Spleen (tissue), 7 donors: Measurements from ENCODE around the gene ZNF699.

GRCh38 chr19:8490231-8491296, 11.9 kb downstream of the PRAM1 start:
- PRO-cap, 4 experiments: peak in 2 of 4 experiments; most common plus-strand start chr19:8490945 (in 1); most common minus-strand start chr19:8490819 (in 2)
- RAMPAGE, long total RNA, 4 experiments: no peak in any of the 4 experiments

GRCh38 chr19:8526193-8527184, 12.5 kb upstream of the ZNF414 start:
- PRO-cap, 4 experiments: peak in 2 of 4 experiments; most common plus-strand start chr19:8526451 (in 2); most common minus-strand start chr19:8526335 (in 1)
- RAMPAGE, long total RNA, 4 experiments: start-site peak on the plus strand in 1 of 4 experiments, at chr19:8526445-8526463 at its widest, 7 reads per replicate

DNA sequence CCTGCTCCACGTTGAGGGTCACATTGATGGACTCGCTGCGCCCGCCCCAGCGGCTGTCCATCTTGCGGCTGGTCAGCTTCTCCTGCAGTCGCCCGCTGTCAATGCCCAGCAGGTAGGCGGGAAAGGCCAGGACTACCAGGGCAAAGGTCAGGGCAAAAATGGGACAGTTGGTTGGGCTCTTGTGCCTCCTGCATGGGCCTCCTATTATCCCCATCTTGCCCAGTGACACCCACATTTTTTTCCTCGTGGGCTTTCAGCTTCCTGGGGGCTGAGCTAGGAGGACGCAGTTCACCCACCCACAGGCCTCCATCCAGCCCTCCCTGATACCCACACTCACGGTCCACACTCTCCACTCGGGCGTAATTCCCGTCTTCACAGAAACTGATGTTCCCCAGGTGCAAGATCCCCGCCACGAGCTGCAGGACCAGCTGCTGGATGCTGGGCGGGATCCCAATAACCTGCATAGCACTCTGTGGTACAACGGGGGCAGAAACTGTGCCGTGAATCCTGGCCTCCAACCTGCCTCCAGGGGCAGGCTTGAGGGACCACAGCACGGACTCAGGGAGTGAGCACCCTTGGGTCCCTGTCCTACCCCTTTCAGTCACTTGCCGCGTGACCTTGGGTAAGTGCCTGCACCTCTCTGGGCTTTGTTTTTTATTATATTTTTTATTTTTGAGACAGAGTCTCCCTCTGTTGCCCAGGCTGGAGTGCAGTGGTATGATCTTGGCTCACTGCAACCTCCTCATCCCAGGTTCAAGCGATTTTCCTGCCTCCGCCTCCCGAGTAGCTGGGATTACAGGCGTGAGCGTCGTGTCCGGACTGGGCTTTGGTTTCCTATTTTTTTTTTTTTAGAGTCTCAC, 26.8 kb downstream of the MYO1F start:
- PRO-cap, 4 experiments: no peak in any of the 4 experiments
- RAMPAGE, long total RNA, 4 experiments: no peak in any of the 4 experiments

GRCh38 chr19:9155922-9156921, 16.0 kb downstream of the ZNF317 start:
- PRO-cap, 4 experiments: no peak in any of the 4 experiments
- RAMPAGE, long total RNA, 4 experiments: no peak in any of the 4 experiments

DNA sequence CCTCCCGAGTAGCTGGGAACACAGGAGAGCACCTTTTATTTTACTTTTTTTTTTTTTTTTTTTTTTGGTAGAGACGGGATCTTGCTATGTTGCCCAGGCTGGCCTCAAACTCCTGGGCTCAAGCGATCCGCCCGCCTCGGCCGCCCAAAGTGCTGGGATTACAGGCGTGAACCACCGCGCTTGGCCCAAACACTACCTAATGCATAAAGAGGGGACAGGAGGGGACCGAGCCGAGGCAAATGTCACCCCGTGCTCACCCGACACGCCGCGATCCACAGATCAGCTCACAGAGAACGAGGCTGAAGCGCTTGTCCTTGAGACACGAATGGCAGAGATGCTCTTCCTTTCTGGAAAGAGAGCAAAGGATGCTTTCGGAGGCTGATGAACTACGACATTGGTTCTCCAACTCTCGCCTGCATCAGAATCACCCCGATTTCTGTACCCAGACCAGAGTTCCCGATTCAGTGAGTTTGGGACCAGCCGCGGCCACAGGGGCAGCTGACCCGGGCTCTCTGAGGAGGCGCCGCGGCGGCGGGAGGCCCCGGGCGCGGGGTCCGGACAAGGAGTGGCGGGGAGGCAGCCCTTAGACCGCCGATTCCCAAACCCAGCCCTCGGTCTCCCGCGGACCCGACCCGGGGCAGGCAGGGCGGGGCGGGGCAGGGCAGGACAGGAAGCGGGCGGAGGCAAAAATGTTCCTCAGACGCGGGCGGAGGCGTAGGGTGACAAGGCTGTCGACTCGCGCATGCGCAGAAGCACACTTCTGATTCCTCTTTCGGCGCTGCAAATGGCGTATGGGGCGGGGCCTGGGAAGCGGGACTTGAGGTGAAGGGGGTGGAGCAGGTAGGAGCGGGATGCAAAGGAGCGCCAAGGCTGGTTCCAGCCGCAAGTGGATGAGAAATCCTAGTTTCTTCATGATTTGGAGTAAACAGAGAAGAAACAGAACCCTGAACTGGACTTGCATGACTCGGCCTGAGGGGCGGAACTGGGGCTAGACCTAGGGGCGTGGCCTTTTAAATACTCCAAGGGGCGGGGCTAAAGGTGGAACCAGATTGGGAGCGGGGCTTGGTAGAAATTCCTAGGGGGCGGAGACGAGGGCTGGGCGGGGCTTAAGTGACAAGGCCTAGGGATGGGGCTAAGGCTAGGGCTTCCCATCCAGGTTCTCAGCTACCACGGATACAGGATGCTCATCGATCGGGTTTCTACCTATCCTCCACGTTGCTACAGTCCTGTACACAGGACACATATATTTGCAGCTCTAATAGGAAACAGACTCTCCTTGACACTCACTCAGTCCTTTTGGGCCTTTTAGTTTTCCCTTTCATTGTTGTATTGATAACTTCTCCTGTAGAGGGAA, at the start of gene ZNF699:
ZNF699 (minus strand) TSS at position 746 of the 1,354 bp plus-strand sequence.
- PRO-cap, 4 experiments: peak in 4 of 4 experiments; most common plus-strand start position 843 of the sequence (in 4); most common minus-strand start position 596 of the sequence (in 4)
- RAMPAGE, long total RNA, 4 experiments: start-site peak on the minus strand in 1 of 4 experiments, centred at position 626 of the sequence, 43 reads per replicate

DNA sequence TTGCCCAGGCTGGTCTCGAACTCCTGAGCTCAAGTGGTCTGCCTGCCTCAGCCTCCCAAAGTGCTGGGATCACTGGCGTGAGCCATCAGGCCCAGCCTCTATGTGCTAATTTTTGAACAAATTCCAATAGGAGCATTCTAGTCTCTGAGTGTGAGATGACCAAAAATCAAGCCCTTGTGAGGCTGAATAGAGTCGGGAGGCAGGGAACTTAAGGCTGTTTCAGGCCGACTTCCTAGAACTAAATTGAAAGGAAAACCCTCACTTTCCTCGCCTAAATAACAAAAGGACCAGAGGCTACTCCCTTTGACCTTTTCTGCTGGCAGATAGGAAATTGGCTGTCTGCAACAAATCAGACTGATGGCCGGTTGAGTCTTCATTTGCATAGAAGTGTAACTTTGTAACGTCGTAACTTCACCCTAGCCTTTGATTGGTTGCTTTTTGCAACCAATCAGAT, 720 bp upstream of the ZNF559 start:
- PRO-cap, 4 experiments: peak in 4 of 4 experiments; most common minus-strand start position 379 of the sequence (in 4)
- RAMPAGE, long total RNA, 4 experiments: no peak in any of the 4 experiments

DNA sequence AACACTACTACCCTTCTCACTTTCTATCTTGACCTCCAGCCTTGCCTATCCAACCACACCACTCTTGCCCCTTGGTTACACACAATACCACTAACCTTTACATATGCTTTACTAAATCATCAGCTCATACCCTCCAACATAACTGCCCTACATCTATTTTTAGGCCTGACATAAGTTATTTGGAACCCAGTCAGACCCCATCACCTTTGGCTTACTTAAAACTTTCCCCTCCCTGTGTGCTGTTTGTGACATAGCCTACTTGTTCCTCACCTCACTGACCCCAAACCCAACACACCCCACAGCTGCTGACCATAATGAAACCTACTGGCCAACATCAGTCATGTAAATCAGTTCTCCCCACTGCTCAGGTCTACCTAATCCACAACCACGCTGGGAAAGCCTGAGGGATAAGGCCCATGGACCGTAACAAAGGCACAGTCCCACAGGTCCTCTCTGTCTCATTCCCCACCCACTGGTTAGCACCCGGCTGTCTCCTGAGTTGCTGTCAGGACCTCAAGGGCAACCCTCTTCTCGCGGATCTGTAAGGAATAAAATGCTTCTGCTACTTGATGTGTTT, 4.9 kb downstream of the ZNF266 start:
- PRO-cap, 4 experiments: no peak in any of the 4 experiments
- RAMPAGE, long total RNA, 4 experiments: no peak in any of the 4 experiments

- PRO-cap, 4 experiments: no peak in any of the 4 experiments
- RAMPAGE, long total RNA, 4 experiments: no peak in any of the 4 experiments
Observed at GRCh38 chr19:9640861-9641485, 19.9 kb upstream of the ZNF561 start.

GRCh38 chr19:9749141-9750316, 19.0 kb downstream of the ZNF846 start:
- PRO-cap, 4 experiments: no peak in any of the 4 experiments
- RAMPAGE, long total RNA, 4 experiments: start-site peak on the minus strand in 1 of 4 experiments, at chr19:9749303-9749533 at its widest, 6 reads per replicate

DNA sequence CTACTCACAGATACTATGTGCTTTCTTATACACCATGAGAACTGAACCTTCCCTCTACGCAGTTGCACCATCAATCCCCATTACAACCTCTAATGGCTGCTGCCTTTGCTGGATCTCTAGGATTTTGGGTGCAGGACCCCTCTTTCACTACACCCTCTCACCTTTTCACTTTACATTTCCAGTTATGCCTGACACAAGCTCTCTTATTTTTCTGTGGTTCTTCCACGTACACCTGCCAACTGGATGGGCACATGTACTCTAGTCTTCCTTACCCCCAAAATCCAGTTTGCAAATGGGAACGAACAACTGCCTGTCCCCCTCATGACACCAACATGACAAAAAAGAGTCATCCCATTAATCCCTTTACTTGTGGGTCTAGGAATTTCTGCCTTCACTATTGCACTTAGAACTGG, 18.2 kb downstream of the ZNF846 start:
- PRO-cap, 4 experiments: no peak in any of the 4 experiments
- RAMPAGE, long total RNA, 4 experiments: no peak in any of the 4 experiments

DNA sequence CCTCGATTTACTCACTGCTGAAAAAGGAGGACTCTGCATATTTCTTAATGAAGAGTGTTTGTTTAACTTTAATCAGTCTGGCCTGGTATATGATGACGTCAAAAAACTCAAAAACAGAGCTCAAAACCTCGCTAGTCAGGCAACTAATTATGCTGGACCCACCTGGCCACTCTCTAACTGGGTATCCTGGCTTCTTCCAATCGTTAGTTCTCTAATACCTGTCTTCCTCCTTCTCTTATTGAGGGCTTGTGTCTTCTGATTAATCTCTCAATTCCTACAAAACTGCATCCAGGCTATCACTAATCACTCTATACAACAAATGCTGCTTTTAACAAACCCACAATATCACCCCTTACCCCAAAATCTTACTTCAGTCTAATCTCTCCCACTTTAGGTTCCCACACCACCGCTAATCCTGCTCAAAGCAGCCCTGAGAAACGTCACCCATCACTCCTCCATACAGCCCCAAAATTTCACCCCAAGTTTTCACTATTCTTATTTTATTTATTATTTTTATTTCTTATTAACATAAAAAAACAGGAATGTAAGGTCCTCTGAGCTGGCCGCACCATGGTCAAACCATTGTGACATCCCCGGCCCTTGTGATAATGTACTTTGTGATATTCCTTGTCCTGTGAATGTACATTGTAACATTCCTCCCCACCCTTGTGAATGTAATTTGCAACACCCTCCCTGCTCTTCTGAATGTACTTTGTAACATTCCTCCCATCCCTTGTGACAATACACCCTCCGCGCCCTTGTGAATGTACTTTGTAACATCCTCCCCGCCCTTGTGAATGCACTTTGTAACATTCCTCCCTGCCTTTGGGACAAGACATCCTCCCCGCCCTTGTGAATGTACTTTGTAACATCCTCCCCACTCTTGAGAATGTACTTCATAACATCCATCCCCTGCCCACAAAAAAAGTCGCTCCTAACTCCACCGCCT, 17.4 kb downstream of the ZNF846 start:
- PRO-cap, 4 experiments: no peak in any of the 4 experiments
- RAMPAGE, long total RNA, 4 experiments: no peak in any of the 4 experiments

DNA sequence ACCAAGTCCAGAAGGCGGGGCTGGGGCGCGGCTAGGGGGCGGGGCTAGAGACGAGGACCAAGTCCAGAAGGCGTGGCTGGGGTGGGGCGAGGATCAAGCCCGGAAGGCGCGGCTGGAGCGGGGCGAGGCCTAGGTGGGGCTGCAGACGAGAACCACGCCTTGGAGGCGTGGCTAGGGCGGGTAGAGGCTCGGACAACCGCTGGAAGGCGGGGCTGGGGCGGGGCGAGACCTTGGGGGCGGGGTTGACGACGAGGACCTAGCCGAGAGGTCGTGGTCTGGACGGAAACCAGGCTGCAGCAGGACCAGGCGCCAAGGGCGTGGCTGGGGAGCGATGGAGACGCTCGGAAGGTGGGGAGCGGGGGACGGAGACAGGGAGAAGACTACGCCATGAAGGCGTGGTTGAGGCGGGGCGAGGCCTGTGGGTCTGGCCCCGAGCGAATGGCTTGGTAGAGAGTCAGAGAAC, 534 bp upstream of the FBXL12 start:
- PRO-cap, 4 experiments: peak in 4 of 4 experiments; most common plus-strand start position 251 of the sequence (in 3); most common minus-strand start position 50 of the sequence (in 1)
- RAMPAGE, long total RNA, 4 experiments: no peak in any of the 4 experiments

GRCh38 chr19:10000140-10000731, 10.1 kb downstream of the COL5A3 start:
- PRO-cap, 4 experiments: no peak in any of the 4 experiments
- RAMPAGE, long total RNA, 4 experiments: no peak in any of the 4 experiments

DNA sequence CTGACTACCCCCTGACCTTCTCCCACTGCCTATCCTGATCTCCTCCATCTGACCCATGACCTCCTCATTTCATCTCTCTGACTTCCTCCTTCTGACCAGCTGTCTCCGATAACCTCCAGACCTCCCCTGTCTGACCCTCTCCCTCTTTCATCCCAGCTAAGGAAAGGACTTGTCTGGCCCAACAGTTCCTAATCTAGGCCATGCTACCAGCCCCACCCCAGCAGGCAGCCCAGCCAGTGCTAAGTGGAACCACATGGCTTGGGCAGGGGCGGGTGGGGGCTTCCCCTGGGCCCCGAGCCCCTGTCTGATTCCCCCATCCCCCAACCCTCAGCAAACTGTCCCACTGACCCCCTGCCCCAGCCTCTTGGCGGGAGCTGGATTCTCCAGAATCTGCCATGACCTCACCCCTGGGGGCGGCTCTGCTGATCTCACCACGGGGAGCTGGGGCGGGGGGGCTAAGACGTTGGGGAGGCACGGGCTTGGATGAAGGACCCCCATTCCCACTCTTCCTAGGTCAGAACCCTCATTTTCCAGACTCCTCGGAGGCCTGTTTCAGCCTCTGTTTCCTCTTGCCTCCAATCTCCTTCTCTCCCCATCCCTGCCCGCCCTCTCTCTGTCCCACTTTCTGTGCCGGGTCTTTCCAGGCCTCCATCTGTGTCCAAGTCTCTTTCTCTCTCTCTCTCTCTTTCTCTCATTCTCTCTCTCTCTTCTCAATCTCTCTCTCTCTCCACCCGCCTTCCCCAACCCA, 2.9 kb downstream of the COL5A3 start:
- PRO-cap, 4 experiments: no peak in any of the 4 experiments
- RAMPAGE, long total RNA, 4 experiments: no peak in any of the 4 experiments

GRCh38 chr19:10009262-10009541, 1.1 kb downstream of the COL5A3 start:
- PRO-cap, 4 experiments: no peak in any of the 4 experiments
- RAMPAGE, long total RNA, 4 experiments: no peak in any of the 4 experiments

- PRO-cap, 4 experiments: no peak in any of the 4 experiments
- RAMPAGE, long total RNA, 4 experiments: no peak in any of the 4 experiments
Observed at GRCh38 chr19:10020354-10020698, 7.0 kb downstream of the RDH8 start.

- PRO-cap, 4 experiments: peak in 4 of 4 experiments; most common plus-strand start chr19:10143124 (in 1); most common minus-strand start chr19:10142873 (in 4)
- RAMPAGE, long total RNA, 4 experiments: no peak in any of the 4 experiments
Observed at GRCh38 chr19:10142773-10143327, 23.2 kb upstream of the EIF3G start.

- PRO-cap, 4 experiments: peak in 1 of 4 experiments; most common minus-strand start chr19:10242847 (in 1)
- RAMPAGE, long total RNA, 4 experiments: no peak in any of the 4 experiments
Observed at GRCh38 chr19:10242687-10243200, 9.3 kb upstream of the MRPL4 start.

GRCh38 chr19:10283757-10284682, 2.7 kb upstream of the ICAM4 start:
- PRO-cap, 4 experiments: no peak in any of the 4 experiments
- RAMPAGE, long total RNA, 4 experiments: no peak in any of the 4 experiments

DNA sequence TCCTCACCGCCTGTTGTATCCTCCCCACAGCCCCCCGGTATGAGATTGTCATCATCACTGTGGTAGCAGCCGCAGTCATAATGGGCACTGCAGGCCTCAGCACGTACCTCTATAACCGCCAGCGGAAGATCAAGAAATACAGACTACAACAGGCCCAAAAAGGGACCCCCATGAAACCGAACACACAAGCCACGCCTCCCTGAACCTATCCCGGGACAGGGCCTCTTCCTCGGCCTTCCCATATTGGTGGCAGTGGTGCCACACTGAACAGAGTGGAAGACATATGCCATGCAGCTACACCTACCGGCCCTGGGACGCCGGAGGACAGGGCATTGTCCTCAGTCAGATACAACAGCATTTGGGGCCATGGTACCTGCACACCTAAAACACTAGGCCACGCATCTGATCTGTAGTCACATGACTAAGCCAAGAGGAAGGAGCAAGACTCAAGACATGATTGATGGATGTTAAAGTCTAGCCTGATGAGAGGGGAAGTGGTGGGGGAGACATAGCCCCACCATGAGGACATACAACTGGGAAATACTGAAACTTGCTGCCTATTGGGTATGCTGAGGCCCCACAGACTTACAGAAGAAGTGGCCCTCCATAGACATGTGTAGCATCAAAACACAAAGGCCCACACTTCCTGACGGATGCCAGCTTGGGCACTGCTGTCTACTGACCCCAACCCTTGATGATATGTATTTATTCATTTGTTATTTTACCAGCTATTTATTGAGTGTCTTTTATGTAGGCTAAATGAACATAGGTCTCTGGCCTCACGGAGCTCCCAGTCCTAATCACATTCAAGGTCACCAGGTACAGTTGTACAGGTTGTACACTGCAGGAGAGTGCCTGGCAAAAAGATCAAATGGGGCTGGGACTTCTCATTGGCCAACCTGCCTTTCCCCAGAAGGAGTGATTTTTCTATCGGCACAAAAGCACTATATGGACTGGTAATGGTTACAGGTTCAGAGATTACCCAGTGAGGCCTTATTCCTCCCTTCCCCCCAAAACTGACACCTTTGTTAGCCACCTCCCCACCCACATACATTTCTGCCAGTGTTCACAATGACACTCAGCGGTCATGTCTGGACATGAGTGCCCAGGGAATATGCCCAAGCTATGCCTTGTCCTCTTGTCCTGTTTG, 1.3 kb upstream of the ICAM4 start:
- PRO-cap, 4 experiments: no peak in any of the 4 experiments
- RAMPAGE, long total RNA, 4 experiments: no peak in any of the 4 experiments